Fibroblast of villous mesenchyme (primary cell): ENCODE measurements around a stretch of chr2.

DNA sequence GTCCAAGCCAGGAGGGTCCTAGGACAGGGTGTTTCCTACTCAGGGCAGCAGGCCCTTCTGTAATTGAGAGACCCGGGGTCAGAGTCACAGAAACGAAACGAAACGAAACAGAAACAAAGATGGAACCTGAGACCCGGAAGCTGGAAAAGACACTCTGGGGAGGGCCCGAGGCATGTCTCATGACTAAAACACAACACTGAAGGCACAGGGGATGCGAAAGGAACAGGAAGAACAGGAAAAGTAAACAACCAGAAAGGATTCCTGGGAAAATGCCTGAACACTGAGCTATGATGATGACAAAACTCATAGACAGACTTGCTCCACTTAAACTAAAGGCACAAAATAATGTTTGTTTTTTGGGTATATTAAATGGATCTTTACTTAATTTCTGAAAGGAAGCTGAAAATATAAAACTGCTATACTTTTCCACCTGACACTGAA lies 16.7 kb upstream of the SULT1C2 start:
- CAGE, long polyA plus RNA: no peak

- CAGE, long polyA plus RNA: no peak
These were observed 624 bp downstream of the GCC2 start for GRCh38 chr2:108449376-108450284.

DNA sequence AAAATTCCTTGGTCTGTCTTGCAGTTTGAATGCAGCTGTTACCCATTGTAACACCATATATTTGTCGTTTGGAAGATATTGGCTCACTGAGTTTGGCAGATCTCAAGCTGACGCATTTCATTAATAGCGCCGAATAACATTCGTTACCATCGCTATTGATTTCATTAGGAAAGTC lies 1.1 kb downstream of the LIMS1 start:
- CAGE, long polyA plus RNA: no peak

DNA sequence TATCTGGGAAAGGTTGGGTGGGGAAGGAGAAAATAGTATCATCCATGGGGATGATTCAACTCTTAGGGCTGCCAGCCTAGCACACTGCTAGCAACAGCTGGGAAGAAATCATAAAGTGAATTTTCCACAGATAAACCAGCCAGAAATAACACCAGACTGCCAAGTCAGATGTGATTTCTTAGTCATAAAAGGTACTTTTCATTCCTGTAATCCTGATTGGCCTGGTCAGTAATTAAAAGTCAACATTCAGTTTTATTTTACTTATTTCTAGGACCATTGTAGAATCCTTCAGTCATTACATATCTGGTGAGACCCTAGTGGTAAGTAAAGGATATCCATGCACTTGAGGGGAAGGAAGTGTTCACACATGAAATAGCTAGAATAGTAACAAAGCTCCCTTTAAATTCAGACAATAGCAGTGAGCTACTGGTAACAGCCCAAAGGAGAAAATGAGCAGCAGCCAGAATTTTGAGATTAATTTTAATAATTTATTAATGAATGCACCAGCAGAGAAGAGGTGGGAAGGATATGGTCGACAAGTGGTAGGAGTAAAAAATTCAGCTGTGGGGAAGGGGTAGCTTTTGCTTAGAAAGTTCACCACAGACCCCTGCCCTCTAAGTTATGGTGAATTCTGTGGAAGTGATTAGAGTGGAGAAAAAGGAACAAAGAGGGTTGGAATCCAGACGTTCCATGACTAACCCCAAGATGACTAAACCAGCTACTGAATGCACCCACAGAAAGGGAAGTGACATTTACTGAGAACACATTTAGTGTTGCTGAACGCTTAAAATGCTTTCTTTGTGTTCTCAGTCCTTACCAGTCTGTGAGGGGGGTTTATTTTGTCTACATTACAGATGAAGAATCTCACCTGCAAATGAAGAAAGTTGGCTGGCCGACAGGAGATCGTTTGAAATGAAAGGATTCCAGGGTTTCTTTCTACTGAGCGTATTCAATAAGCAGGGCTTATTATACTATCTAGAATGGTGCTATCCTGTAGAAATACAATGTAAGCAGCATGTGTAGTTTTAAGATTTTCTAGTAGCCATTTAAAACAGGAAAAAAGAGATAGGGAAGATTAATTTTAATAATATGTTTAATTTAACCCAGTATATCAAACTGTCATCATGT lies 59.7 kb downstream of the LIMS1 start:
- CAGE, long polyA plus RNA: no peak

- CAGE, long polyA plus RNA: no peak
These were observed 83.0 kb upstream of the RANBP2 start for GRCh38 chr2:108636216-108636734.

DNA sequence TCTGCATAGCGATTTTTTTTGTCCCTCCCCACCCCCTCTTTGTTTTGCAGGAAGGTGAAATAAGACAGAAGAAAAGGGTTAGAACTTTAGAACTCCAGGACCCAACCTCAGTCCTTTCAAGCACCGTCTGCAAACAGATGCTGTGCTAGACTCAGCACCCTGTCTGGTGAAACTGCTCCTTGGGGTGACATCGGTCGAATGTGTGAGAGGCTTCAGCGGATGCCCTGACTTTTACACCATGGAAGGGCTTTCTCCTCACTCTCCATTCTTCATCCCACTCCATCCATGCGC lies 43.2 kb upstream of the EDAR start:
- CAGE, long polyA plus RNA: no peak

GRCh38 chr2:109173717-109174572 lies 44.9 kb downstream of the SH3RF3 start:
- CAGE, long polyA plus RNA: no peak

- CAGE, long polyA plus RNA: no peak
These were observed 109.6 kb downstream of the SH3RF3 start for GRCh38 chr2:109238497-109239025.

- CAGE, long polyA plus RNA: no peak
These were observed 150.4 kb downstream of the SH3RF3 start for GRCh38 chr2:109279285-109280016.

GRCh38 chr2:109480994-109481885 lies 132.5 kb downstream of the SEPTIN10 start:
- CAGE, long polyA plus RNA: no peak

- CAGE, long polyA plus RNA: no peak
These were observed 1.7 kb downstream of the SOWAHC start for GRCh38 chr2:109615694-109616465.

DNA sequence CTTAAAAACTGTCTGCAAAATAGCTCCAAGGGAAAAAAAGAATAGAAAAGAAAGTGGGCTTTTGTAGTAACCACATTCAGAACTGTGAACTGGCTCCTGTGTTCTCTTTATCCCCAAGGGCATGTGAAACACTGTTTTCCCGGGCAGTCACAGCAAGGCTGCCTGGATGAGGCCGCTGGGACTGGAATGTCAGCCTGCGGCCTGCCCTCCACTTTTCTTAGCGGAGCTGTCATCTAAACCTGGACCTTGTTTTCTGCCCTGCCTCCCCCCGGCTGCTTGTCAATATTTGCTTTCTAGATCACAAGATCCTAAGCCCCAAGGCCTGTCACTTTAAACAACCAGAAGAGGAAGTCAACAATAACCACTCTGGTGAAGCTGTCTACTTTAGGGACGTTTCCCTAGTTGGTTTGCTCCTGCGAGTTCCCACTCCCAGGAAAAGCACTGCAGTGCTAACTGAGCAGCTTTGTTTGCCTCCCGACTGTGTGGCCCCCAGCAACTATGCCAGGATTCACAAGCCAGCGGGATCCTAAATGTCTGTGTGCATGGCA lies 30.5 kb downstream of the SOWAHC start:
- CAGE, long polyA plus RNA: no peak

DNA sequence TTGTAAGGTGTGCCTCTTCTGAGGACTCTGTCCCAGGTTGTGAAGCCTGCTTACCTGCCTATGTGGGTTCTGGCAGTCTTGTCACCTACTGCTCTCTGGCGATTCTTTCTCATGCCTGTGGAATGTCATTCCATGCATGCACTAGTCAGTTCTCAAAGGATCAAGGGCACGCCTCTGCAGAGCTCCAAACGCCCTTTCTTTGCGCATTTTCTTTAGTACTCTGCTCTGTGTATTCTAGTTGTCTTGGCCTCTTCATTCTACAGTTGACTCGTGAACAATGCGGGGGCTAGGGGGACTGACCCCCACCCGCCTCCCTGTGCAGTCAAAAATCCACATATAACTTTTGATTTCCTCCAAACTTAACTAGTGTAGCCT lies 84.9 kb downstream of the SOWAHC start:
- CAGE, long polyA plus RNA: no peak

DNA sequence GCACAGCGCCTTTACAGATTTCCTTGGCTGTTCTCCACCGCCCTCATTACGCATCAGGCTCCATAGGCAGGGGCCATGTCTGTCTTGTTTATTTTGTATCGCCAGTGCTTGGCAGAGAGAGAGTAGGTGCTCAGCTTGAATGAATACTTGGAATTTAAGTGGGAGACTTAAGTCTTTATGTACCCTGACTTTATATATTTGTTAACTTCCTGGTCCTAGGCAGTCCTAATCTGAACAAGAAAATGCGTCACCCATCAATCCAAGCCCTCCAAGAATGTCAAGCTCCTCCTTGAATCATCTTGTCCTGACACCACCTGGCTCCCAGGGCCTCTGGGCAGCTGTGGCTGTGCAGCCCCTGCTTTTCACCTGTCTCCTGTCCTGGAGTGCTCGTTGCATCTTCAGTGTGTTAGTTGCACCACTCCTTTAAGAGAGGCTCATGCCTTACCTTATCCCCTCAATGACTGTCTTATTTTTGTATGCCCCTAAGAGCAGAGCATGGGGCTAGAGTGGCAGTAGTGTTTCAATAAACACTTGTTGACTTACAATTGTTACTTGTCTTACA lies 11.2 kb downstream of the MALL start:
- CAGE, long polyA plus RNA: no peak

DNA sequence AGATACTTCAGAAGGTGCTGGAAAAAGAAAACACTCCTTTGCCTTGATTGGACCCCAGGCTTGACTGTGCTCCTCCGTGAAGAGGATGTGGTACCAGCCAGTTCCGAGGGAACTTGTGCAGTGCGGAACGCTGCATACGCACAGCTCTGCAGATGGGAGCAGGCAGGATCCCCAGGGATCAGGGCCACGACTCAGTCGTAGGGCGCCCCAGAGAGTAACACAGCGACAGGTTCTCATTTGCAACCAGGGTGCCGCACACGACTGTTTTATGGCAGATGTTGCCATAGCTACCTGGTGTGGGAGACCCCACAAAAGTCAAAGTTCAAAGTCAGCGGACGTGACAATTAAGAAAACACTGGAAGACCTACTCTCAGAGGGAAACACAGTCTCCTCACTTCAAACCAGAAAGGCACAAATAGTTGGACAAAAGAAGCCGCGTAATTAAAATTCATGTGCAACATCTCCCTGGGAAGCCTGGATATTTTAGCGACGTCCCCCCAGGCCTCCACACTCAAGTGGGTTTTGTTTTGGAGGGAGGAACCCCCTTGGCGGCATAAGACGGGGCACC lies 718 bp downstream of the MALL start:
- CAGE, long polyA plus RNA: no peak

DNA sequence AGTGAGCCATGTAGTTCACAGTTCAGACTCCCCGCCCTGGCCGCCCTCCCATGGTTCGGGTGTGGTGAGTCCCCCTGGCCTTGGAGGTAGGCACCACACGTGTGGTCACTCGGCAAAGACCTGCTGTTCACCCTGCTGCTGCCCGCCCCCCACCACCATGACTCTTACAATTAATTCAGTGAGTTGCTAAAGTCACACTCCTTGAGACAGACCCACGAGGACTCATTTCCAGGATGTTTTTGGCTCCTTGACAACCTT lies 5.1 kb upstream of the MALL start:
- CAGE, long polyA plus RNA: no peak

GRCh38 chr2:110679467-110679996 lies 1.7 kb upstream of the BUB1 start:
- CAGE, long polyA plus RNA: no peak

DNA sequence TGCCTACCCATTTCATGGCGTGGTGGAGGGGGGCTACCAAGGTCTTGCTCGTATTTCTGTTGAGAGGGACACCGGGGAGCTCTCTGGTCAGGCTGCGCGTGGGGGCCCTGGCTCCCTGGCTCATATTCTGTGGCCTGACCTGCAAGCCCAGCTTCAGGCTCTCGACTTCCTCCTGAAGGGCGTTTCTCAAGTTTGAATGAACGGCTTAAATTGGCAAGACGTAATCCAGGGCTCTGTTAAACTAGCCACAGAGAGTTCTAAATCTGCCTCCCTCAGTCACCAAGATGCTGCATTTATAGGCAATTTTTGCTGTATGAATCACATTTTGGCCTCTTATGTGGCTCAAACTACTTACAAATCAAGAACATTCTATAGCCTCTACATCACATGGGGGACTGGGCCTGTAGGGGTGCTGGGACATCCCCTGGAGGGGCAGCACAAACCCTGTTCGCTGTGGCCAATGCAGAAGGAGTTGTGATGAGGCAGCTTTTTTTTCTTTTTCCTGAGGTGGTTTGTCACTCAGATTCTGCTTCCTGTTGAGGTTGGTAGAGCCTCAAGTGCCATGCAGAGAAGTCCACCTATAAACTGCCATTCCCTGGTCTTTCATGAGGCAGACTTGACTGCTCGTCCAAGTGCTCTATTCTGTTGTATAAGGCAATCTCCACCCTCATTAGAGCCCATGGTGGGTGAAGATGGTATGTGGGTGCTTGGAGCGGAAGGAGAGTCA lies 120.0 kb downstream of the ACOXL start:
- CAGE, long polyA plus RNA: no peak

- CAGE, long polyA plus RNA: no peak
These were observed 90.6 kb upstream of the BCL2L11 start for GRCh38 chr2:111030125-111030596.

GRCh38 chr2:111118601-111119661 lies 1.8 kb upstream of the BCL2L11 start:
- CAGE, long polyA plus RNA: no peak